ENCODE measurements around the gene ASS1.

GRCh38 chr9:129487649-129487942 lies 133.3 kb downstream of the C9orf50 start:
- PRO-cap, result no peak
- RAMPAGE, long total RNA, 4 experiments, result no peak in any of the 4 experiments

- PRO-cap, result bidirectional peak, plus-strand start at chr9:129491682, minus-strand start at chr9:129491666
- RAMPAGE, long total RNA, 4 experiments, result no peak in any of the 4 experiments
These were observed 129.7 kb downstream of the C9orf50 start for GRCh38 chr9:129490964-129491938.

- PRO-cap, result no peak
- RAMPAGE, long total RNA, 4 experiments, result no peak in any of the 4 experiments
These were observed 127.6 kb downstream of the C9orf50 start for GRCh38 chr9:129493118-129493904.

GRCh38 chr9:129575764-129576213 lies 45.1 kb downstream of the C9orf50 start:
- PRO-cap, result no peak
- RAMPAGE, long total RNA, 4 experiments, result no peak in any of the 4 experiments

GRCh38 chr9:129586708-129587110 lies 34.2 kb downstream of the C9orf50 start:
- PRO-cap, result no peak
- RAMPAGE, long total RNA, 4 experiments, result no peak in any of the 4 experiments

DNA sequence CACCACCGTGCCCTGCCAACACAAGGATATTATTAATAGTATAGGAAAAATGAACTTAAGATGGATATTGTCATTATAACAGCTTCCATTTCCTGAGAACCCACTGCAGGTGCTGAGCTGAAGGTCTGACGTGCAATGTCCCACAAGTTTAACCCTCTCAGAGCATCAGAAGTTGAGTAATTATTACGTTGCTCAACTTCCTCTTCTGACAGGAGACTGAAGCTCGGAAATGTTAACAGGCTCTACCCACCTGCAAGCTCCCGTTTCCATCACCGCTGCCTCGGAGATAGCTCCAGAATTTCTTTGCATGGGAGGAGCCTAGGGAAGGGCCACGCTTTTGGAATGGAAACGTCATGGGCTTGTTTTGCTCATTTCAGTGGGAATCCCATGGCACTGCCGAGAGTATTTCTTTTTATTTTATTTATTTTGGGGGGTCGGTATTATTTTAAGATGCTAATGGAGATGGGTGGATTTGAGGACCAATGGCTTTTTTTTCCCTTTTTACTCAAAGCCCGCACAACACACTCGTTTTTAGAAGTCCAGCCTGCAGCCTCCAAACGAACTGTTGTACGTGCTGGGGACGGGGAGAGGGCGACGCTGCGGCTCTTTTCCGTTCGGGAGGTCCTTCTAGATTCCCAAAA lies 932 bp upstream of the NTMT1 start:
- PRO-cap, result no peak
- RAMPAGE, long total RNA, 4 experiments, result no peak in any of the 4 experiments

DNA sequence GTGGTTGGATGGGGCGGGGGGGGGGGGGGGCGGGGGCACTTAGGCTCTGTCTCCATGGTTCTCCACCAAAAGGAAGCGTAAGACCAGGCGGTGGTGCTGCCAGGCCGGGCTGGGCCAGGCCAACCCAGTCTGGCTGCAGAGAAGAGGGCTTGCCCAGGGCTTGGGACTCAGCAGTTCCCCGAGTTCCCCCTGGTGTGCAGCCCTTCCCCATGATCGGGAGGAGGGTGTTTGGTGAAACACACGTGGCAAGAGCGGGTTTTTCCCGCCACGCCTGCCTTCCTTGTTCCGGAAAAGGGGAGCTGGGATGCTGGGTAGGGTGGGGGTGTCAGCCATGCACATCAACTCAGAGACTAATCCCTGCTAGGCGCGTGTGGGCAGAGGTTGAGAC lies 32.8 kb downstream of the PRRX2 start:
- PRO-cap, result bidirectional peak, plus-strand start outside the sequence, minus-strand start at position 345 of the sequence
- RAMPAGE, long total RNA, 4 experiments, result no peak in any of the 4 experiments

- PRO-cap, result no peak
- RAMPAGE, long total RNA, 4 experiments, result no peak in any of the 4 experiments
These were observed 868 bp downstream of the PTGES start for GRCh38 chr9:129751788-129752559.

DNA sequence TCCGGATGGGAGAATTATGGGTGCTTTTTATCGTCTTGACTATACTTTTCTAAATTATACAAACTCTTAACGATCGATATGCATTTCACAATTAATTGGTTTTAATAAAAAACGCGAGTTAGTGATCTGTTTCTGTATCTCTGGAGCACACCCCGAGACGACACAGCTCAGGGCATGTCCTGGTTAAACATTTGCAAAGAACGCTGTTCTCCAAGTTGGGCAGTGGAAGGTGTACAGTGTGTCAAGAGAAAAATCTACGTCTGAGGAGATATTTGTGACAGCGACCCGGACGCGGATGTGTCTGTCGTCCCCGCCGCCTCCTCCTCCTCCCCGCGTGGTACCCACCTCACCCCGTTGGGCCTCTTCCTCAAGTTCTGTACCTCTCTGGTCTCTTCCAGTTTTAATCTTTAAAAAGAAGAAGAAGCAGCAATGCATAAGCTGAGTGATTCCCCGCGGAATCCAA lies 682 bp downstream of the C9orf78 start:
- PRO-cap, result unidirectional peak, plus-strand start at position 272 of the sequence
- RAMPAGE, long total RNA, 4 experiments, result no peak in any of the 4 experiments

DNA sequence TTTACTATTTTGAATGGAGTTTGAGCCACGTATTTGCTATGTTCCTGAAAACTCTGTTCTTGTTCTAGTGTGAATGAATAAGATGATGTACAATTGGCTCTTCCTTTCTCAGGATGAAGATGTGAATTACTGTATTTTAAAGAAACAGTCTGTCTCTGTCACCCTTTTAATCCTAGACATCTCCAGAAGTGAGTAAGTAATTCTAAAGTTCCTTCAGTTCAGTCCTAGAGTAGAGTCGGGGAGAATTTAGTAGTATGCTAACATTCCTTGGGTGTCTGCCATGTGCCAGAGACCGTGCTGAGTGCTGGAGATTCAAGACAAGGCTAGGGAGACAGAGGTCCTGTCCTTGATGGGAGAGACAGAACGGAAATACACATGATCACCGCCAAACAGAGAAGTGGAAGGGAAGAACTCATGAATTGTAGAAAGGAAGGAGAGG lies 23.5 kb downstream of the GPR107 start:
- PRO-cap, result no peak
- RAMPAGE, long total RNA, 4 experiments, result start-site peak on the plus strand in 1 of 4 experiments, centred at position 258 of the sequence, 15 reads per replicate

DNA sequence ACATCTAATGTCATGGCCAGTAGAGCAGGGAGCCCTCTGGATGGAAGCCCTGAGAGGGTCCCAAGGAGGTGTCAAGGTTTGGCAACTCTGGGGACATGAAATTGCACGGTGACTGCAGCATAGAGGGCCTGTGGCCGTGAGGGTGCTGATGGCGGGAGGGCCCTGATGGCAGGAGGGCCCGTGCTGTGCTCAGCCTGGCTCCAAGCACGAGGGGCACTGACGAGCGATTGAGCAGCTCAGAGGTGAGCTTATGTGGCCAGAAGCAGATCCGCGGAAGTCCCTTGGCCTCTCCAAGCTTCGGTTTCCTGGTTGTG lies 14.4 kb downstream of the NCS1 start:
- PRO-cap, result no peak
- RAMPAGE, long total RNA, 4 experiments, result no peak in any of the 4 experiments

DNA sequence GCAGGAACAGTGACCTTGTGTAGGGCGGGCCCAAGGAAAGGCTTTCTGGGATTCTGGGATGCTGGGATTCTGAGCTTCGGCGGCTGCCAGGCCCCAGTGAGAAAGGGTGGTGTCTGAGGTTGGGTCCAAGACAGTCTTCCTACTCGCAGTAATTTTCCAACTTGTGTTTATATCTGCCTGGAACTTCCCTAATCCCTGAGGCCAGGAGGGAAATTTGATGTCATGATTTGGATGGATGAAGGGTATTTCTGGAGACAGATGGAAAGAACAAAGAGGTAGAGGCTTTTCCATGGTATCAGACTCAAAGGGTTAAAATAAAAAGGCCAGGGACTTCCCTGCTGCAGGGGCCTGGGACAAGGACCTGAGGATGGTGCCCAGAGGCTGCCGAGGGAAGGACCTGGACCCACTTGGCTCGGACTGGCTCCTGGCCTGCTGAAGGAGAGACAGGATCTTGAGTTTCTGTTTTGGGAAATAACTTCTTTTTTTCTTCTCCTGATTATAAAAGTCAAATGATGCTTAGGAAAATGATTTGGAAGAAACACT lies 52.5 kb downstream of the HMCN2 start:
- PRO-cap, result no peak
- RAMPAGE, long total RNA, 4 experiments, result no peak in any of the 4 experiments

GRCh38 chr9:130327497-130328148 lies 62.1 kb downstream of the HMCN2 start:
- PRO-cap, result no peak
- RAMPAGE, long total RNA, 4 experiments, result no peak in any of the 4 experiments

- PRO-cap, result bidirectional peak, plus-strand start at chr9:130328725, minus-strand start at chr9:130328430; unidirectional peak, plus-strand start at chr9:130328844
- RAMPAGE, long total RNA, 4 experiments, result no peak in any of the 4 experiments
These were observed 62.9 kb downstream of the HMCN2 start for GRCh38 chr9:130328193-130329146.

DNA sequence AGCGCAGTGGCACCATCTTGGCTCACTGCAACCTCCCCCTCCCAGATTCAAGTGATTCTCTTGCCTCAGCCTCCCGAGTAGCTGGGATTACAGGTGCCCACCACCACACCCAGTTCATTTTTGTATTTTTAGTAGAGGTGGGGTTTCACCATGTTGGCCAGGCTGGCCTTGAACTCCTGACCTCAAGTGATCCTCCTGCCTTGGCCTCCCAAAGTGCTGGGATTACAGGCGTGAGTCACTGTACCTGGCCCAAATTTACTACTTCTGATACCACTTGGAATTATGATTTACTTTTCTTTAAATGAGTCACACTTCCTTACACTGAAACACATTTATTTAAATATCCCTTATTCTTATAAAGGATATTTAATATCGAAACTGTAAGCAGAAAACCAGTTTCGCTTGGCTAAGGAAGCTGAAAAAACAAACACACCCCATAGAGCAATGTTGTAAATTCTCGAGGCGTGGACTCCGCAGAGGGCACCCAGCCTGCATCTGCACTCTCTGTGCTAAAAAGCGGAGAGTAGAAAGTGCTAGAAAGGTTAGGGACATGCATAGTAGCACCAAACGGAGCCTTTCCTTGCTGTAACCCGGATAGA lies 86.4 kb downstream of the HMCN2 start:
- PRO-cap, result no peak
- RAMPAGE, long total RNA, 4 experiments, result no peak in any of the 4 experiments

DNA sequence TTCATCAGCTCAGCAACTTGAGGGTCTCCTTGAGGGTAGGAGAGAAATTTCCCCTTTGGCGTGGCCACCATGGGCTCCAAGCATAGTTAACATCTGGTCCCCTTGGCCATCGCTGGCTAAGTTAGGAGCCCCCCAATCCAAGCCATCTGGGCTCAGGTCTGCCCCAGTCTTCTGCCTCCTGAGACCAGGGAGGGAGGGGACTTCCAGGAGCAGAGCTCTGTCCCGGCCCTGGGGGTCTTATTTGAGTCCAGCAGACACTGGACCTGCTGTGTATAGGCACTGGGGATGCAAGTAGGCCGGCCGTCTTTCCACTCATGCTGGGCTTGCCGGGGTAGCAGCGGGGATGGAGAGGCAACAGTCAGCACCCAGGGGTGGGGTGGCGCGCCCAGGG lies 88.6 kb downstream of the HMCN2 start:
- PRO-cap, result no peak
- RAMPAGE, long total RNA, 4 experiments, result no peak in any of the 4 experiments

DNA sequence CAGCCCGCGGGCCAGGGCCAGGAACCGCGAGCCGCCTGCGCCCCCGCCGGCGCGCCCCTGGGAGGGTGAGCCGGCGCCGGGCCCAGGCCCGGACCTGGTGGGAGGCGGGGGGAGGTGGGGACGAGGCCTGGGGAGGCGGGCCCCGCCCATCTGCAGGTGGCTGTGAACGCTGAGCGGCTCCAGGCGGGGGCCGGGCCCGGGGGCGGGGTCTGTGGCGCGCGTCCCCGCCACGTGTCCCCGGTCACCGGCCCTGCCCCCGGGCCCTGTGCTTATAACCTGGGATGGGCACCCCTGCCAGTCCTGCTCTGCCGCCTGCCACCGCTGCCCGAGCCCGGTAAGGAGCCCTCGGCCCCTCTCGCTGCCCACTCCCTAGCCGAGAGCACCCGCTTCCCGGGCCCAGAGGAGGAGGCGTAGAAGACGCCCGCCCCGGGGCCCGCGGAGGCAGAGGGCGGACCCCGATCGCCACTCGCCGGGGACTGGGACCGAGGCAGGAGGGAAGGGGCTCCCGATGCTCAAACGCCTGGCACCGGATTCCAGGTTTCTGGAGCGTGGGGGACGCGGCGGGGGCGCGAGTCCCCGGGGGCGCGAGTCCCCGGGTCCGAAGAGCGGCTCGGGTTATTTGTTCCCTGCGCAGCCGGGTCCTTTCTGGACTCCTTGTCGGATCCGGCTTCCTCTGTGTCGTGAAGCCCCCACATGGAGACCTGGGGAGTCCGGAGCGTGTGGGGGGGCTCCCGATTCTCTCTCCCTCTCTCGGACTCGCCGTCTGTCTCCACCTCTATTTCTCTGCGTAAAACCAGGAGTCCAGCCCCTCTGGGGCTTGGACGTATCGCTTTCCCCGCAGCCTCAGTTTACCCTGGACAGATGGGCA lies at the start of gene ASS1:
ASS1 (plus strand) TSS at position 300 of the 868 bp plus-strand sequence.
- PRO-cap, result bidirectional peak, plus-strand start at position 297 of the sequence, minus-strand start at position 96 of the sequence
- RAMPAGE, long total RNA, 4 experiments, result start-site peak on the plus strand in 4 of 4 experiments, centred at positions 275 to 301 of the sequence, 16 to 1,251 reads per replicate

DNA sequence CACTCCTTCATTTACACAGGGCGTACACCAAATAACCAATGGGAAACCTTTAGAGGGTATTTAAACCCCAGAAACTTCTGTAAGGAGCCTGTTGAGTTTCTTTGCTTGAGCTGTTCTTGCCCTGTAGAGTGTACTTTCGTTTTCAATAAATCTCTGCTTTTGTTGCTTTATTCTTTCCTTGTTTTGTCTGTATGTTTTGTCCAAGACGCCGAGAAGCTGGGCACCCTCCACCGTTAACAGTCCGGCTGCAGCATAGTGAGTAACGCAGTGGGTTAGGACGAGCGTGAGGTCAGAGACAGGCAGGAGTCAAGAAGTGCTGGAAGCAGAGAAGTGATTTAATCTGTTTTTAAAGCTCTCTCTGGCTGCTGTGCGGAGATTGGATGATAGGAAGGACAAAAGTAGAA lies 3.4 kb upstream of the EXOSC2 start:
- PRO-cap, result bidirectional peak, plus-strand start at position 89 of the sequence, minus-strand start outside the sequence; bidirectional peak, plus-strand start at position 262 of the sequence, minus-strand start at position 247 of the sequence
- RAMPAGE, long total RNA, 4 experiments, result no peak in any of the 4 experiments

- PRO-cap, result no peak
- RAMPAGE, long total RNA, 4 experiments, result no peak in any of the 4 experiments
These were observed 20.9 kb downstream of the EXOSC2 start for GRCh38 chr9:130714061-130715245.

GRCh38 chr9:130719522-130719990 lies 26.0 kb downstream of the EXOSC2 start:
- PRO-cap, result no peak
- RAMPAGE, long total RNA, 4 experiments, result no peak in any of the 4 experiments